OCI-LY7 (cell line): ENCODE results near the gene CLUL1.

DNA sequence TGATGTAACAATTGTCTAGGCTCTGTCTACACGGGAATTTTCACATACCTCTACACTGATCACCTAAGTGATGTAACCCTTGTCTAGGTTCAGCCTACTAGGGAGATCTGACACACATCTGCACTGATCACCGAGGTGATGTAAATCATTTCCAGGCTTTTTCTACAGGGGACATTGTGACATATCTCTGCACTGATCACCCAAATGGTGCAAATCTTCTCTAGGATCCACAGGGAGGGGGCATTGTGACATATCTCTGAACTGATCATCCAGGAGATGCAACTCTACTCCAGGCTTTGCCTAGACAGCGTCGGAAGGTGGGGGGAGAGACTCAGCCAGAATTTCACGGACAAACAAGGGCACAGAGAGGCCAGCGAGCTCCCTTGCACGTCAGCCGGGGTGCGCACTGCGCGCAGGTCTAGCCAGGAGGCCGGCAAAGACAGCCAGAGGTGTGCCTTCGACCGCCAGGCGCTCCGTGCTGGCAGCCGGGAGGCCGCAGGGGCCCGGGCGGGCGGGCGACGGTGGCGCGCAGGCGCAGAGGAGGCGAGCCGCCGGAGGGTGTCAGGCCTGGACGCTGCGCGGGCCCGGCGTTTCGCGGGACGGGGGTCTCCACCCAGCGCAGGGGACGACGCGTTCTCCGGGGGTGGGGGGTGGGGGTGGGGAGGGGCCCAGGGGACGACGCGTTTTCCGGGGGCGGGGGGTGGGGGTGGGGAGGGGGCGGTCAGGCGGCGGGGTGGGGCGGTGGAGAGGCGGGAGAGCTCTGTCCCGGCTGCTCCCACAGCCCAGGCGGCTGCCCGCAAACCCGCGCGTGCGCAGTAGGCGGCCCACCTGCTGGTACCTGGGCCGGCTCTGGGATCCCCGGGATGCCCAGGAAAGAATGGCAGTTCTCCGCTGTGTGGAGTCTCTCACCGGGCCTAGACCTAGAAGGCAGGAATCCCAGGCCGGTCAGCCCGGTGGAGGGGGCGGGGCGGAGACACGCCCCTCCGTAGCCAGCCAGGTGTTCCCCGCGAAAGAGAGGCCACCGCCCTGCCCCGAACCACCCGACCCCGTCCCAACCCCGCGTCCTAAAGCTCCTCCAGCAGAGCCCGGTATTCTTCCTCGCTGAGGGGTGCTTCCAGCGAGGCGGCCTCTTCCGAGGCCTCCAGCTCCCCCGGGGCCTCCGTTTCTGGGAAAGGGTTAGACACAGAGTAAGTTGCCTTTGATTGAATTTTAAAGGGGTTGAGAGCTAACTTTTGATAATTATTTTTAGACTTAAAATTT lies 46.6 kb upstream of the USP14 start:
- PRO-cap, result unidirectional peak, plus-strand start at position 537 of the sequence
- RAMPAGE, long total RNA, result no peak

GRCh38 chr18:361980-362208 lies 94.0 kb upstream of the THOC1 start:
- PRO-cap, result no peak
- RAMPAGE, long total RNA, result no peak

DNA sequence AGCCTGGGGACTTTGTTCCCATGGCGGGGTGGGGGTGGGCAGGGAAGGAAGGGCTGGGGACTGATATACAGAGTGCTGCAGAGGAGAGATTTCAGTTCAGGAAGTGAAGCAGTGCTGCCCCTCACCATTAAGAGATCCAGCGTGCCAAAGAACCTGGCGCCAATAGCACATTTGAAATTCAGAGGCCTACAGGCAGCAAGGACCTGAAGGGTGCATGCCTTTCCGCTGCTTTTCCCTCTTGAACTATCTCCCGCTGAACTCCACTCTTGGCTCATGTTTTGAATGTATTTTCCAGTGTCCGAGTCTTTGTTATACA lies 94.7 kb upstream of the THOC1 start:
- PRO-cap, result no peak
- RAMPAGE, long total RNA, result no peak

DNA sequence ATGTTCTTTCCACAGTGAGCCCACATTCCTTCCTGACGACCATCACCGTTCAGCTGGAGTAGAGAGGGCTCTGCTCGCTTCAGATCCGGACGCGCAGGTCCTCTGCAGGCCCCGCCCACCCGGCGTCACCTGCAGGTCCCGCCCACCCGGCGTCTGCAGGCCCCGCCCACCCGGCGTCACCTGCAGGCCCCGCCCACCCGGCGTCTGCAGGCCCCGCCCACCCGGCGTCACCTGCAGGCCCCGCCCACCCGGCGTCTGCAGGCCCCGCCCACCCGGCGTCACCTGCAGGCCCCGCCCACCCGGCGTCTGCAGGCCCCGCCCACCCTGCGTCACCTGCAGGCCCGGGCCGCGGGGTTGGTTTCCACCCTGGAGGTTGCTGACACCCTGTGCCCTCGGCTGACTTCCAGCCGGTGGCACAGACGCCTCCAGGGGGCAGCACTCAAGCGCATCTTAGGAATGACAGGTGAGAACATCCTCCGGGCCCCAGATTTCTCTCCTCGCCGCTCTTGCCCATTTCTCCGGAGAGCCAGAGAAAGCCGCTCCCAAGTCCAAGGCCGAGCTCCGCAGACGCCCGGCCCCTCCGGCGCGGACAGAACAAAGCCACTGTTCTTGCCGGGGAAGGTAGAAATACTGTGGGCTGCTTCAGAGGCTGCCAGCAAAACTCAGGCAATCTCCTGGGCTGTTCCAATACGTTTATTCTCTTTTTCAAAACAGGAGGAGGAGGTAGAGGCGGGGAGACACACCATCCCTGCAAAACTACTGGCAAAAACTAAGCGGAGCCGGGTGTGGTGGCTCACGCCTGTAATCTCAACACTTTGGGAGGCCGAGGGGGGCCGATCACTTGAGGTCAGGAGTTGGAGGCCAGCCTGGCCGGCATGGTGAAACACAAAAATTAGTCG lies at the start of gene CLUL1:
CLUL1 (plus strand) TSS at position 322 of the 899 bp plus-strand sequence.
- PRO-cap, result unidirectional peak, minus-strand start at position 99 of the sequence
- RAMPAGE, long total RNA, result no peak

DNA sequence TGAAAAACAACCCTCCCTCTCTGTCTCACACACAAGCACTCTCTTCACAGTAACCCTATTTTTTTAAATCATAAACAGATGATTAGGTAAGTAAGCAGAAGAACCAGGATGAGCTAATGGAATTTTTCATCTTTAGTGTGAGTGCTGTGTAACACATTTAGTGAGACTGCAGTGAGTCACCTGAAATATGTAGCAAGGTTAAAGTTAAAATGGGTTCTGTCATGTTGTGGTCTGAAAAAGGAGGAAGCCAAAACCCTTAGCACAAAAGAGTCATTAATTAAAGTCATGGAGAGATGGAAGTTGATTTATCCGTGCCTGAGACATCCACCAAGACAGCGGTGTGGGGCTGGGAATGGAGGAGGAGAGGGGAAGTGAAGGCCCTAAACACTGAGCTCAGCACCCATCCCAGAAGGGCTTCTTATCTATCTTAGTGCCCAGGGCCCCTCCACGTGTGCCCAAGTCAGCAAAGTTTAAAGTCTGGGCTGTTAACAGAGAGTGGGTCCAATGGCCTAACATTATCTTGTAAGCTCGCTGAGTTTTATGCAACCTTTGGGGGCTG lies 9.5 kb downstream of the ENOSF1 start:
- PRO-cap, result no peak
- RAMPAGE, long total RNA, result no peak

- PRO-cap, result no peak
- RAMPAGE, long total RNA, result no peak
These were observed 15.1 kb upstream of the ENOSF1 start for GRCh38 chr18:727305-728245.

DNA sequence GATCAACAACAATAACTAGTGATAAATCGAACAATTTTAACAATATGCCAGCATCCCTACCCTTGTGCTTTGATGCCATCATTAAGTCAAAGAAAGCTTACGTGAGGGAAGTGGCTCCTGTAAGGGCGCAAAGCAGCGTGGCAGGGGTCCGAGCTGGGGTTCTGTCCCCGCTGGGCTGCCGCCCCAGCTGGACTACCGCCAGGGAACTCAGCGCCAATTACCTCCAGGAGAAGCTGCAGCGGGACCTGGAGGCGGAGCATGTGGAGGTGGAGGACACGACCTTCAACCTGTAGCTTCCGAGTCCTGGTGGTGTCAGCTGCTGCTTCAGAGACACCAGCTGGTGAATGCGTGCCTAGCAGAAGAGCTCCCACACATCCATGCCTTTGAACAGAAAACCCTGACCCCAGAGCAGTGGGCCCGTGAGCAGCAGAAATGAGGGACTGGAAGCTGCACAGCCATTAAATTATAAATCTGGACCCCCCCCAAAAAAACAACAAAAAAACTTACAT lies 20.0 kb upstream of the YES1 start:
- PRO-cap, result no peak
- RAMPAGE, long total RNA, result no peak

DNA sequence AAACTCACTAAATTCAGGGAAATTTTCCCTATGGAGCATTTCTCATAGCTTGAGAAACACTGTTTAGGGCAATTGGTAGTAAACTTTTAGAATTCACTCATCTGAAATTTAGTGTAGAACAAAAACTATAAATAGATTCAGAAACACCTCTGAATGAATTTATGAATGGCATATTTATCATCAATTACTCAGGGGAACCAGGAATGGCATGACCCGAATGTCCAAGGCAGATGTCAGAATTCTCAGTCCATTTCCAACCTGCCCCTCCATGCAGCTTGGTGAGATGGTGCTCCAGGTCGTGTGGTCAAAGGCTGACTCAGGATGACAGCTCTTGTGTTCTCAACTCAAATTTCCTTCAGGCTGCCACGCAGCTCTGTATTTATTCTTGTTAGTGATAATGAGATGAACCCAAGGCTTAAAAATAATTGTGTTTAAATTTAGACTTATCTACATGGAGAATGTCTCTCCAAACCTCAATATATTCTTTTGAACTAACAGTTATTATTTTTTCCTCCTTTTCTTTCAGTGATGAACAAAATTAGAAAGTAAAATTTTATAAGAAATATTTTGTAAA lies 146.9 kb downstream of the METTL4 start:
- PRO-cap, result no peak
- RAMPAGE, long total RNA, result no peak

DNA sequence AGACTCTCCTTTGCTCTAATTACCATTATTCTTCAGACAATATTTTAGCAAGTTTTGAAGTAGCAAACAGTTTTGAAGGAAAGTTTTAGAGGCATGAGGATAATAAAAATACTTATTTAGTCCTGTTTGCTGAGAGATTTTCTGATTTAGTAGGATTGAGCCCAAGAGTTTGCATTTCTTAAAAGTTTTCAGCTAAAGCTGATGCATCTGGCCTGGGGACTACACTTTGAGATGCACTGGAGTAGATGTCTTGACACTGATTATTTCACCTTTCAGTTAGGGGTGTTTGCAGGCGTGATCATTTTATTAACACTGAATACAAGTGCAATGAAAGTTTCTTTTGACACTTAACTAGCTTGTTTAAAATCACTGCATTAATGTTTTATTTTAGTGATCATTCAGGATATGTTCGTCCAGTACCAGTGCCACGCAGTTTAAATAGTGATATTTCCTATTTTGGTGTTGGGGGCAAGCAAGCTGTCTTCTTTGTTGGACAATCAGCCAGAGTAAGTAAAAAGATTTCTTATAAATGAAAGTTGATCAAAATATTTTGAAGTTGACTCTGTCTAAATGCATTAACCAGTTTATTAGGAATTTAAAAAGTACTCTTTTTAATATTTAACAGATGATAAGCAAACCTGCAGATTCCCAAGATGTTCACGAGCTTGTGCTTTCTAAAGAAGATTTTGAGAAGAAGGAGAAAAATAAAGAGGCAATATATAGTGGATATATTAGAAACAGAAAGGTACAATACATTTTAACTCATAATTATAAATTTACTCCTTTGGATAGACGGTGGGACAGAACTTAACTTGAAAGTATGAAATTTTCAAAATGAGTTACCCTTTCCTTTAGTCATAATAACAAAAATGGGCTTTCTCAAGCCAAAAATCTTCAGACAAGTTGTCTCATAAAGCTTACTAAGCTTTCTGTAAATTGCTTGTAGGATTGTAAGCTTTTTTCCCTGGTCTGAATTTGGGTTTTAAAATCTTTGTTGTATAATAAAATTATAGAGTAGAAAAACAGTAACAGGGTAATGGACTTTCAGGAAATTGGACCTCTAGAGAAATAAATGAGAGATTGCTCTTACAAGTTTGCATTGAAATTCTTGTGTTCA lies 32.8 kb downstream of the SMCHD1 start:
- PRO-cap, result no peak
- RAMPAGE, long total RNA, result no peak

- PRO-cap, result no peak
- RAMPAGE, long total RNA, result no peak
These were observed 80.2 kb downstream of the SMCHD1 start for GRCh38 chr18:2735403-2736381.

DNA sequence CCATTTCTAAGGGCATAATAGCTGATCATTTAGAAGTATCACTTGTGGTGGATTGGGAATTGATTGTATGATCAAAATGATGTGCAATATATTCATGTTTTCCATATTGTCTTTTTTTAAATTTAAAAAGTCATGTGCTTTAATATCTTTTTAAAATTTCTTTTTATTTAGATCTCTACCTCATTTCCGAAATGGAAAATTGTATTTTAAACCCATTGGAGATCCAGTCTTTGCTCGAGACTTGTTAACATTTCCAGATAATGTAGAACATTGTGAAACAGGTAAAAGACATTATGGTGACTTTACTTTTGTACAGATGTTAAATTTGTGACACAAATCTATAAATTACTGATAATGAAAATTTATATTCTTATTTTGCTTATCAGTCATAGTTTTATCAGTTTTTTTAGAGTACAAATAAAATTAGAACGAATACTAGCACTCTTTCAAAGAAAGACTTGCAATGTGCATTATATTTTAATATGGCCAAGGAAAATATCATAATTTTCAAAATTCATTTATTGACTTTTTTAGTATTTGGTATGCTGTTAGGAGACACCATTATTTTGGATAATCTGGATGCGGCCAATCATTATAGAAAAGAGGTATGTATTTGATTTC lies 69.1 kb upstream of the EMILIN2 start:
- PRO-cap, result no peak
- RAMPAGE, long total RNA, result no peak

- PRO-cap, result no peak
- RAMPAGE, long total RNA, result no peak
These were observed 3.7 kb upstream of the EMILIN2 start for GRCh38 chr18:2843062-2843583.

GRCh38 chr18:2906307-2907449 lies 59.9 kb downstream of the EMILIN2 start:
- PRO-cap, result no peak
- RAMPAGE, long total RNA, result no peak

DNA sequence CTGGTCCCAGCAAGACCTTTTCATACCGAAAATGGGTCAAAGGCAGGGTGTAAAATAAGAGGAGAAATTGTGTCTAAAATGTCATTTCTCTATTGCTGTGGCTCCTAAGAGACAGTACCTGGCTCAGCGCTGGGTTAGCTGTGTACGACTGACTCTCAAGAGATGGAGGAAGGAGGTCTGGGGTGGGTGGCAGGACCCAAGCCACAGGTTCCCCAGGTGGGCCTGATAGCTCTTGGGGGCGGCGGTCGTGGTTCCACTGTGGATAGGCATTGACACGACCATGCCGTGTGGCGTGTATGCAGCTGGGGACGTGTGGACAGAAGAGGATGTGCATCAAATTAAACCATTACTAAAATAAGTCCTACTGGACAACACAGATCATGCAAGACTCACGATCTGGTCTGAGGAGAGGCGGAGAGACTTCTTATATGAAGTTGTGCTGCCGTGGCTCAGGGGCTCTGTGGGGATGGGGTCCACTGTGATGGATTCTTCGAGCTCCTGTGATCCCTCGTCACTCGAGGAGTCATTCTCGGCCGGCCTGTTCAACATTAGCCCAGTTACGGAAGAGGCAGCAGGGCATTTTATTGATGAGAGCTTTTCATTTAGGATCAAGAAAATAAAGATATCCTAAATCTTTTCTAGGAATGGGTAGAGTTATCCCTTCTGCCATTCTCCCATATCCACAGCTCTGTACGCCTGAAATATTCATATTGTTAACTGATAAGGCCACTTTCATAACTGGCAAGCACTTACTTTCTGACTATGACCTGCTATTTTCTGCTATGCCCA lies 78.2 kb downstream of the EMILIN2 start:
- PRO-cap, result no peak
- RAMPAGE, long total RNA, result no peak

GRCh38 chr18:3043158-3043781 lies 30.3 kb upstream of the LPIN2 start:
- PRO-cap, result no peak
- RAMPAGE, long total RNA, result no peak

- PRO-cap, result no peak
- RAMPAGE, long total RNA, result no peak
These were observed 46.3 kb upstream of the LPIN2 start for GRCh38 chr18:3059102-3059805.

- PRO-cap, result no peak
- RAMPAGE, long total RNA, result no peak
These were observed 9.5 kb downstream of the MYOM1 start for GRCh38 chr18:3210196-3210827.

DNA sequence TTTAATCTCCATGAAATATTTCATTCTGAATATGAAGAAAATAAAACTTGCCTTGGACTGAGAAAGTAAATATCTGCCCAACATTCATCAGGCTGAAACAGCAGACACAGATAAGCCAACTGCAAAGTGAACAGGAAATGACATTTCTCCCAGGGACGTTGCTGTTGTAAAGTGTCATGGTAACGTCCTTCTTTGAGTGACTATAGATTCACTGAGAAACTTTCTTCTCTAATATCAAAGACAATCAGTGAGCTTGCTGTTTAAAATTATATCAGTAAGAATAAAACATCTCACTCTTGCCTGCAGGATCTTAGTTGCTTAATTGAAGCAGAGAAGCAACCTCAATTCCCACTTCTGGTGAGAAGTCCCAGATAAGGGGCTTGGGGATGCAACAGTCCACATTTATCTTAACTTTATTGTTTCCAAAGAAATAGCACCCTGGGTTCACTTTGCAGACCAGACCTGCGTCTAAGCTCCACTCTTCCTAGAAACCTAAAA lies 6.2 kb downstream of the MYOM1 start:
- PRO-cap, result no peak
- RAMPAGE, long total RNA, result no peak

DNA sequence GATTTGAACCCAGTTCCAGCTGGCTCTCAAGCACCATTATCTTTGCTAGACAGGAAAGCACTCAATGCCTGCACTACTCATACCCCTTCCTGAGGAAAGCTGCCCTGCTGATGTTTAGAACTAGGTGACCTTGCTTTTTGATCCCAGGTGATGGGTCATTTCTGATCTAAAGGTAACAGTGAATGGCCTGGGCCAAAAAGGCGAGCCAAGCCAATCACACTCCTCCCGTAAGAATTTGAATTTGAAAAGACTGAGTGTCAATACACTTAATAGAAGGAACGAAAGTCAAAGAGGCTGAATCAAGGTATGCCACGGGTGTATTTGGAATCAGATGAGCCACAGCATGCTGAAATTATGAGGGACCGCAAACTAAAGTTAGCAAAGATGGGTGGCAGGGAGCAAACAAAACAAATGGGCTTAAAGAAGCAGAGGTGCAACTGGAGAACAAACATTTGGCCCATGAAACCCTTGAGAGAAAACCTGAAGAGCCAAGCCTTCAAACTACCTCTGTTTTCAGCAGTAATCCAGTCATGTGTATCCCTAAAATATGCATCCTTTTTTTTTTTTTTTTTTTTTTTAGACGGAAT lies 11.3 kb upstream of the MYOM1 start:
- PRO-cap, result no peak
- RAMPAGE, long total RNA, result no peak

DNA sequence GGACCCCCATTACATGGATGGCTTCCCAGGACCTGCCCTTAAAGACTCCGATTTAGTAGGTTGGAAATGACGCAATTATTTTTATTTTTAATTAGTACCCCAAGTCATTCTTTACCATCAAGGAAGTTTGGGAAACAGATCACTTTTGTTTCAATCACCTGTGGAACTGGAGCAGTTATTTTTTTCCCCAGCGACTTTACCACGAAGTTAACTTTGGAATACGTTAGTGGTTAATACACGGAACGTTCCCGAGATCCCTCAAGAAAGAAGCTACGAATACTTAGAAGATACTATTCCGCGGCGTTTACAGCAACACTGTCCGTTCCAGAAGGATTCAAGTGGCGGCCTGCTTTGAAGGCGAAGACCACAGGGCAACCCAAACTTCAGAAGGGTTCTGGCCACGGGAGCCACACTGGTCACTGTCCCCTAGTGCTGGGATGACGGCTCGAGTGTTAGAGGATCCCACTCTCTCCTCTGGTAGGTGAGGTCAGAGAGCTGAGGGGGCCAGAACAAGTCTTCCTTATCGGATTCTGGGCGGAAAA lies 1.2 kb upstream of the MYL12A start:
- PRO-cap, result no peak
- RAMPAGE, long total RNA, result no peak